ENCODE measurements around a stretch of chr7.

DNA sequence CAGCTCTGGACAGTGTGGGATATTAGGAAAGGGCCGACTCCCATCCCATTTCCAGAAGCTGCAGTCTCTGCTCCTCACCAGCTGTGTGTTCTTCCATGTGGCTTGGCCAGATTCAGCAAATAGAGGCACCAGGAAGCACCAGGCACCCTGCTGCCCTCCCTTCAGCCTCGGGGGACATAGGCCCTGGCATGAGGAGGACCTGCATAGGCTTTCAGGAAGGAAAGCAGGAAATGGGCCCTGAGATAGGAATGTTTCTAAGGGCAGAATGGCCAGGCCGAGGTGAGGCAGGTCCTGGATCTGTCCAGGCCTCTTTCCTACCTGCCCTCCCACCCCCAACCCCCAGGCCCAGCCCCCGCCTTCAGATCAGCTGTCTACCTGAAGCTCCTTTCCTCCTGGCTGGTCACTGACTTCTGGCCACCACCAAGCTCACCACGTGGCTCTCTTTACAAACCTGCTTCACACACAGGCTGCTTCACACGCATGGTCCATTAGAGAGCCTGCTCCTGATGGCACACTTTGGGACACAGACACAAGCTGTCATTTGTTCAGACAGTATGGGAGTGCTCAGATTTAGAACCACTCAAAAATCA lies 27.6 kb upstream of the PURB start:
- PRO-cap, 2 experiments: no peak in any of the 2 experiments

DNA sequence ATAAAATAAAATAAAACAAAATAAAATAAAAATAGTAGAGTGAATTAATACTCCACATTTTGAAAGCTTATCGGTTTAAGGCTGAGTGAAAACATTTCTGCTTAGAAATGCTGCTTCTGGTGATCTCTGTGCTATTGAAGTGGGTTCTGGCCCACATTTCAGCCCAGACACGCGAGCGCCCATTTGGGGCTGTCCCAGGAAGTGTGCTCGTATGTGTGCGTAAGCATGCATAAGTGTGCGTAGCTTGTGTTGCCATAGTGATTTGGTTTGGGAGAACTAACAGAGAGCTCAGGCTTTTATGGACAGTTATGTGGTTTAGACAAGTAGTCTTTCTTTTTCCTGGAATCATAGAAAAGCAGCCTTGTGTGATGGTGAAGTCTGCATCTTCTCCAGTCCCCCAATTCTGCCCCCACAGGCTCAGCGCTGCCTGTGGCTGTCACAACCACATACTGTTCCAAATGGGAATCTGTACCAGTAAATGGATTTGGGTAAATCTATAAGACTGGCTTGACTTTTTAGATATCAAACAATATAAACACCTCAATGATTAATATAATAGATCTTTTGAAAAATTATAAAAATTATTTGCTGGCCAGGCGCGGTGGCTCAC lies 29.8 kb upstream of the PURB start:
- PRO-cap, 2 experiments: peak in 1 of 2 experiments; most common plus-strand start position 334 of the sequence (in 1); most common minus-strand start position 141 of the sequence (in 1)

GRCh38 chr7:44967067-44967255 lies 11.9 kb downstream of the MYO1G start:
- PRO-cap, 2 experiments: no peak in any of the 2 experiments

- PRO-cap, 2 experiments: no peak in any of the 2 experiments
Measured at GRCh38 chr7:45000947-45001731, 1.1 kb downstream of the CCM2 start.

GRCh38 chr7:45210977-45211126 lies 53.3 kb downstream of the RAMP3 start:
- PRO-cap, 2 experiments: peak in 1 of 2 experiments; most common minus-strand start chr7:45211051 (in 1)

GRCh38 chr7:45211127-45211424 lies 53.5 kb downstream of the RAMP3 start:
- PRO-cap, 2 experiments: peak in 1 of 2 experiments; most common plus-strand start chr7:45211372 (in 1)

- PRO-cap, 2 experiments: no peak in any of the 2 experiments
Measured at GRCh38 chr7:45700213-45700889, 126.2 kb downstream of the ADCY1 start.

GRCh38 chr7:45891792-45892344 lies 3.6 kb downstream of the IGFBP1 start:
- PRO-cap, 2 experiments: no peak in any of the 2 experiments

GRCh38 chr7:46007875-46008444 lies 86.9 kb upstream of the IGFBP3 start:
- PRO-cap, 2 experiments: no peak in any of the 2 experiments

DNA sequence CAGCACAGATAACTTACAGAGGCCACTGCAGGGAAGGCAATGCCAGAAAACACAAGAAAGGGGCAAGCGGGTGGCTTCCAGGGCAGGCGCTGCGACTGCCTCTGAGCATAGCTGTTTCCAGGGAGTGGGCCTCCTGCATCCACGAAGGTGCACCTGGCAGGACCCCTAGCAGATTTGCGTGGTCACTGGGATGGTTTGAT lies 433.7 kb upstream of the IGFBP3 start:
- PRO-cap, 2 experiments: peak in 2 of 2 experiments; most common plus-strand start position 85 of the sequence (in 2)

DNA sequence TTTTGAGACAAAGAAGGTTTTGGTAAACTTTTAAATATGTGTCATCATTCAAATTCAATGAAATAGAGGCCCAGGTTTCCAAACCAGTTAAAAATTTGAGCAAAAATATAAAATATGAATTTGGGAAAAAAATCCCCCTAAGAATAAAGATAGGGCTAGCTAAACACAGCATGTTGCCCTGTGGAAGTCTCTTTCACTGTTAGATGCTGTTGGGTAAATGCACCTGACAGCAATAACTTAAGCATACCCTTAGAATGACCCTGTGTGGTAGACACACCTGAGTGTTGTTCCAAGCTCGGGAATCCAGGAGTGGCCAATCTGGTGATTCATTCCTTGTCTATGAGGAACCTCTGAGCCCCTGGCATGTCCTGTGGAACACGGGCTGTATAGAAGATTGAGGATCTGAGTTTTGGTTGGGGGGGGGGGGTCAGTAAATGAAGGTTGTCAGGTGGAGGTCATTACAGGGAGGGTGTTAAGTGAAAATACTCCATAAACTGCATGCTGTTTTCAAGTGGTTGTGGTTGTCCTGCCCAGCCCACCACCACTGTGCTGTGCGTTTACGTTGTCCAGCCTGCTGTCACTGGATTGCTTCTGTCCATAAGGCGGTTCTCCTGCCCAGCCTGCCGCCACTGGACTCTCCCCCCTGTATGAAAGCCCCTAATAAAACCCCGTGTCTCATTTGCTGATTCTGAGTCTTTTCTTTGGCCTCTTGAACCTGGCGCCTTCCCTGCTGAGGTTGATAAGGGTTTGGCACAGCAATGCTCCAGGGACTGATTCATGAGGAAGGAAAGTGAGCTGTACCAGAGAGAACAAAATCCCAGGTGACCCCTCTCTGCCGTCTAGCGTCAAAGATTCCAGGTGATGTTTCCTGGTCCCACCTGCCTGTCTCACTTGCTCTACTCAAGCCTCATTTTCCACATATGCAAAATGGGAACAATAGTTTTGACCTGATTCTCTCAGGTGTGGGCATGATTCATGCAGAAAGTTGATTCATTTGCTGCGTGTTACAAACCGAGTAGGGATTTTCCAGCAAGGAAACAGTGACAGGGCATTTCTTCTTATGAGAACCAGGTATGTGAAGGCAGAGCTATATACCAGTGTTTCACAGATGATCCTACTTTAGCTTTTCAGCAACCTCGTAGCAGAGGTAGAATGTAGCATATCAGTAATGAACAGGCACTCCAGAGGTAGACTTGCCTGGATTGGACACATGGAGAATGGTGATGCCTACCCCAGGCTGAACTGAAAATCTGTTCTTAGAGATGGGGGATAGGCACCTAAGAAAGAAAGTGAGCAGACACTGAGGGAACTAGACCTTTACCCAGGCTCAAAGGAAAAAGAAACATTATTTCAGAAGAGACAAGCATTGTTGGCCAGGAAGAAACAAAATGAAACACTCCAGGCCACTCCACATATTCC lies 730.4 kb upstream of the IGFBP3 start:
- PRO-cap, 2 experiments: no peak in any of the 2 experiments

GRCh38 chr7:46680187-46680538 lies 759.1 kb upstream of the IGFBP3 start:
- PRO-cap, 2 experiments: peak in 1 of 2 experiments; most common plus-strand start chr7:46680354 (in 1)

DNA sequence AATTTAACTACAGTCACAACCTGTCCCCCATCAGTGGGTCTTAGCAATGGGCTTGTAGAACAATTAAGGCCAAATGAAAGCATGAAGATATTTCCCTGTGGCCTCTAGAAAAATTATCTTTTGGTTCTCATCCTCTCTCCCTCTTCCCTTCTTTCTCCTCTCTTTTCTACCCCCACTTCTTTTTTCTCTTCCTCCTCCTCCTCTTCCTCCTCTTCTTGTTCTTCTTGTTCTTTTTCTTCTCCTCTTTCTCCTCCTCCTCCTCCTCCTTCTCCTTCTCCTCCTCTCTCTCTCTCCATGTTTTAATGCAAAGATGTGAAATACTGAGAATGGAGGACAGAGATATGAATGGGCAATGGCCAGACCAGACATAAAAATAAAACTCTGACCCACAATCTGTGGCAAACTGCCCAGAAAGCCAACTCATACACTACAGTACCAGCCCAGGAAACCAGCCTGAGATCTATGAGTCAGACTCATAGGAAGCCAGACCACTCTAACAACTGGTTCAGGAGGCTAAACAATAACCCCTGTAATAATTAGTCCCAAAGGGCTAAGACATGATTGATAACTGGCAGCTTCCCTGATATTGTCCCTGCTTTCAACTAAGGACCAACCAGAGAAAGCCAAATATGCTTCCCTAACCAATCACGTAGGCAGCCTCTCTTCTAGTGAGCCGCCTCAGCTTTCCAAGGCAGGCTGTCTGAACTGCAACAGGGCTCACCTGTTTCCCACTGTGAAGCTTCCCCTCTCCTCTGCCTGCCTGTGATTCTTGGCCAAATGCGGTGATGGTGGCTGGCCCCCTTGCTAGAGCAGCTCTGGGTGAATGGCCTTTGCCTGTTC lies 817.8 kb downstream of the TNS3 start:
- PRO-cap, 2 experiments: no peak in any of the 2 experiments

DNA sequence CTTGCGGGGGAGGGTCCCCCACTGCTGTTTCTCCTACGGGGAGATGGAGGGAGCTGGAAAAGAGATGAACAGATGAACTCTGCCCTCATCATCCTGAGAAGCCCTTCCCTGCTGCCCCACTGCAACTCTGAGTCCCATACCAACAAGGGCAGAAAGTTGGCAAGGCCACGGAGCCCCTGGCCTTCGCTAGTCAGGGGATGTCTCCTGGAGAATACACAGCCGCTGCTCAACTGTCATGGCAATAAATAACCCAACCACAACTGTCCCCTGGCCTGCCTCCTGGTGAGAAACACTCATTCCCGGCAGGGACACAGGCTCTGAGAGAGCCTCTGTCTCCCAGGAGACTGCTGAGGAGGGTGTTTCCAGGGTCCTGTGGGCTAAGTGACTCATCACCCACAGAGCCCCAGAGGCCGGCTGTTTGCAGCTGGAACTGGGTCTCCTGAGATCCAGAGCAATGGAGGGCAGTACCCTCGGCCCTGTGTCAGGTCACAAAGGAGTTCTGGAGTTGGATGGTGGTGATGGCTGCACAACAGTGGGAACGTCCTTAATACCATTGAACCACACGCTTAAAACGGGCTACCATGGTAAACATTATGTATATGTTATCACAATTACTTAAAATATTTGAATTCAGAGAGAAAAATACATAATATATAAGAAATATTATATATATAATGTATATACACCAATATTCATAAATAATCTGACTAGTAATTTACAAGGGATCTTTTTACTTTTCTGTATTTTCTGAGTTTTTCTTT lies 354.0 kb downstream of the TNS3 start:
- PRO-cap, 2 experiments: no peak in any of the 2 experiments

- PRO-cap, 2 experiments: peak in 2 of 2 experiments; most common plus-strand start chr7:47254429 (in 1); most common minus-strand start chr7:47254350 (in 1)
Measured at GRCh38 chr7:47254042-47254779, 327.7 kb downstream of the TNS3 start.

- PRO-cap, 2 experiments: no peak in any of the 2 experiments
Measured at GRCh38 chr7:47336657-47337644, 245.0 kb downstream of the TNS3 start.

- PRO-cap, 2 experiments: no peak in any of the 2 experiments
Measured at GRCh38 chr7:47380749-47381449, 201.0 kb downstream of the TNS3 start.

GRCh38 chr7:47457439-47458057 lies 124.4 kb downstream of the TNS3 start:
- PRO-cap, 2 experiments: no peak in any of the 2 experiments

DNA sequence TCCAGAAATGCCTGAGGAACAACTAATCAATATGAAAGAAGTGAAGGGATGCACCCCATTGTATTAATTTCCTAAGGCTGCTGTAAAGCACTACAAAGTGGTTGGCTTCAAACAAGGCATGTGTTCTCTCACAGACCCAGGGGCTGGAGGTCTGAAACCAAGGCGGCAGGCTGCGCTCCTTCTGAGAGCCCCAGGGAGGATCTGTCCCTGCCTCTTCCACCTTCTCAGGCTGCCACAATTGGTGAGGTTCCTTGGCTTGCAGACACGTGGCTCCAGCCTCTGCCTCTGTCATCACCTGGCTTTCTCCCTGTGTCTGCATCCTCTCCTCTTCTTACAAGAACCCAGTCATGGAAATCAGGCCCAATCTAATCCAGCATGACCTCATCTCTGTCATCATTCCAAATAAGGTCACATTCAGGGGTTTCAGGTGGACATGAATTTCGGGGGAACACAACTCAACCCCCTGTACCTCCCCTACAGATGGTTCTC lies 110.0 kb downstream of the TNS3 start:
- PRO-cap, 2 experiments: no peak in any of the 2 experiments

DNA sequence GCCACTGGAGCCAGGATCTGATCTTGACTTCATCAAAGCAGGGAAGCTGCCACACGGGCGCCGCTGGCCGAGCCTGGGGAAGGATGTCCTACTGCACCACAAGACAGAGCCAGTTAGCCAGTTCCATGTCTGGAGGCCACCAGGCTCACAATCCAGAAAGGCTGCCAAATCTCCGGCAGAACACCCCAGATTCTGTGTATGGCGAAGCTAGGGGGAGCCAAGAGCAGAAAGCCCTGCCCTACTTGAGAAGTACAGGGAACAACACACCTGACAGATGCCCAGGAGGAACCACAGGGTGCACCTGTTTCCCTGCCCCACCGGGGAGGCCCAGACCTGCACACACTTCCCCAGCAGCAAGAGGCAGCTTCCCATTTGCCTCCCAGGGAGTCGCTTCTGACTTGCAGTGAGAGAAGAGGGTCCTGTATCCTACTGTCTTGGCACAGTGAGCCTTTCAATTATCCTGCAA lies 101.9 kb downstream of the TNS3 start:
- PRO-cap, 2 experiments: no peak in any of the 2 experiments